ENCODE measurements around a stretch of chr11.

DNA sequence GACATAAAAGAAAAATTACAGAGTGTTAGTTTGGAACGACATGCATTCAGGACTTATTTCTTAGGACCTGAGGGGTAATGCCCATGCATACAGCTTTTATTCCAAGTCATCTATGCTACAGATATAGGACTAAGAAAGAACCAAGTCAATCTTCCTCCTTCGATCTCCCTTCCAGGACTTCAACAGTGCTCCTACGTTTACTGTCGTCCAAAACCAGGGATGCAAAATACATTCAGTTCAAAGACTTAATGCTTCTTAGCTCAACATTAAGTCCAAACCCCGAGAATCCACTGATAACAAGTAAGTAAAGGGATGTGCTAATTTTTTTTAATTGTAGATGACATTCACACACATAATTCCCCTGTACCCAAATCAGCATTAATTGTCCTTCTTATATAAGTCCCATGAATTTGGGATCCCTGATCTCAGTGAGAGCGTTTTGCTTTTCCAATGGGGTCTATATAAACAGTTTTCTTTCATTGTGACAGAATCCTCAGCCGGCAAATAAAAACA lies 126.1 kb downstream of the ETS1 start:
- PRO-cap, 5 experiments = no peak in any of the 5 experiments
- RAMPAGE, long total RNA, 2 experiments = no peak in any of the 2 experiments
- RRBS = no CpG with 5 or more reads among the region's 7 CpGs

DNA sequence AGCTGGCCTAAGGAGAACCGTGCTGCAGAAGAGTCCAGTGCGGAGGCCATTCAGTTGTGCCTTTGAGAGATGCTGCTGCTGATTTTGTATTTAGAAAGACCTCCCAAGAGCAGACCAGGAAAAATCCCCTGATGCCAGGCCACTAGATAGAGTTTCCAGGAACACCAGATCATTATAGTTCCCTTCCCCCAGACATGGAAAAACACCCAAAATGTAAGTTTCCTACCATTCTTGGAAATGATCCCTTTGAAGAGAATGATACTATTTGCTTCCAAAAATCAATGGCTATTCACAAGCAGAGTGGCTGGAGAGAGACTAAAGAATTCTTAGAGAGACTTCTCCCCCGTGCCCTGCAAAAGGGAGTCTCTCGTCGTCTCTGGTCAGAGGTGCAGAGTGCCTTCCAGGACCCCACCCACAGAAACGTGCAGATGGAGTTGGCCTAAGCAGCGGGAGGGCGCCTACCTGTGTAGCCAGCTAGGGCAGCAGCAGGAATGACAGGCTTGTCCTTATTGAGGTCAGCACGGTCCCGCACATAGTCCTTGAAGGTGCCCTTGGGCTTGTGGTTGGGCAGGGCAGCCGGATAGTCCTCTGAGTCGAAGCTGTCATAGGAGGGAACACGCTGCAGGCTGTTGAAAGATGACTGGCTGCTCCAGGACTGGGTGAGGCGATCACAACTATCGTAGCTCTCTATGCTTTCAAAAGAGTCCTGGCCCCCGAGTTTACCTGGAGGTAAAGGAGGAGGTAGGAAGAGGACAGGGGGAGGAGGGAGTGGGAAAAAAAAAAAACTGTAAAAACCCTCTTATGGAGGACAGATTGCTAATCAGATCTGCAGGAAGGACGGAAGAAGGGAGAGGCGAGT lies 107.4 kb downstream of the ETS1 start:
- PRO-cap, 5 experiments = no peak in any of the 5 experiments
- RAMPAGE, long total RNA, 2 experiments = no peak in any of the 2 experiments
- RRBS = no CpG with 5 or more reads among the region's 18 CpGs

GRCh38 chr11:128482417-128483256 lies 104.7 kb downstream of the ETS1 start:
- PRO-cap, 5 experiments = no peak in any of the 5 experiments
- RAMPAGE, long total RNA, 2 experiments = no peak in any of the 2 experiments
- RRBS = no CpG with 5 or more reads among the region's 11 CpGs

DNA sequence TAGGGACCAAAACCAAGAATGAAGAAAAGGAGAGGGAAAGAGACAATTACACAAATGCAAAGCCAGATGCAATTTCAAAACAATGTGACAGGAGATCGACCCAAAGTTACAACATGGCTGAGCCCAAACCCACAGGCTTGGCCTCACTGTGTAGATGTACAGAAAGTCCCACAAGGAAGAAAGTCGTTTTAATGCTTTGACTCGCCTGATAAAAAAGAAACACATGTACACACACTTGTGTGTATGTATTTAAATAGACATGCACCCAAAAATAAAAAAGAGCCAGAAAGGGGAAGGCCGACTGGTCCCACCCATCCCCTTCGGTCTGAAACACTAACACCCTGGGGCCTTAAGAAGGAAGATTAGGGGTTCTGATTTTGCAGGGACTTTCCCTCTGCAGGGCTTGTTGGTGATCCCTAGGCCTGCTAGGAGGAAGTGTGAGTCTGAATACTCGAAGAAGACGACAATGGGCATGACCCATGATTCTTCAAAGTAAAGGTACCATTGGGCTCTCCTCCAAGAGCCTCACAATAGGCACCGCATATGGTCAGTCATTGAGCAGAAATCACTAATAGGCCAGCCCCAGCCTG lies 104.0 kb downstream of the ETS1 start:
- PRO-cap, 5 experiments = no peak in any of the 5 experiments
- RAMPAGE, long total RNA, 2 experiments = no peak in any of the 2 experiments
- RRBS = no CpG with 5 or more reads among the region's 8 CpGs

DNA sequence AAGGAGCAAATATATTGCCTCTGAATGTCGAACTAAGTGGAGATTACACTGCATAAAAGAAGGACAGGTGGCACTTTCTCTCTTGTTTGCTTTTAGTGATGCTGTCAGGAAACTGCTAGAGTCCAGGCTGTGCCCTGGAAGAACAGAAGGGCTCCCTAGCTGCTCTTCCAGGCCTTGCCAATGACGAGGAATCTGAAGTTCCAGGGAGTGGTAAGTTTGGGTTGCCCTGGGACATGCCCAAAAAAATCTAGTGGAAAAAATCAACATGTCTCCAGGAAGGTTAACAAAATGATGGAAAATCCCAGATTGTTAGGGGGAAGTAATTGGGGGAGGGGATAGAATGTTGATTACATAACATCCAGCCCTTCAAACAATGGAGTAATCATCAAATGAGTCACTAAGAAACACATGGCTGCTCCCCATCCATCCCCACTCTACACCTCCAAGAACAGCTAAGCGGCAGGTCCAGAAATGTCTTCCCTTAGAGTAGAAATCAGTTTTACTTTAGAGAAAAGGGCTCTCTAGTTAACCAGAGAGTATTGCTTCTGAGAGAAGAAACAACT lies 95.0 kb downstream of the ETS1 start:
- PRO-cap, 5 experiments = peak in 1 of 5 experiments; most common minus-strand start position 182 of the sequence (in 1)
- RAMPAGE, long total RNA, 2 experiments = no peak in any of the 2 experiments
- RRBS = no CpG with 5 or more reads among the region's 3 CpGs

- PRO-cap, 5 experiments = peak in 5 of 5 experiments; most common plus-strand start chr11:128507276 (in 5)
- RAMPAGE, long total RNA, 2 experiments = no peak in any of the 2 experiments
- RRBS = no CpG with 5 or more reads among the region's 18 CpGs
These were observed 80.1 kb downstream of the ETS1 start for GRCh38 chr11:128506899-128507931.

DNA sequence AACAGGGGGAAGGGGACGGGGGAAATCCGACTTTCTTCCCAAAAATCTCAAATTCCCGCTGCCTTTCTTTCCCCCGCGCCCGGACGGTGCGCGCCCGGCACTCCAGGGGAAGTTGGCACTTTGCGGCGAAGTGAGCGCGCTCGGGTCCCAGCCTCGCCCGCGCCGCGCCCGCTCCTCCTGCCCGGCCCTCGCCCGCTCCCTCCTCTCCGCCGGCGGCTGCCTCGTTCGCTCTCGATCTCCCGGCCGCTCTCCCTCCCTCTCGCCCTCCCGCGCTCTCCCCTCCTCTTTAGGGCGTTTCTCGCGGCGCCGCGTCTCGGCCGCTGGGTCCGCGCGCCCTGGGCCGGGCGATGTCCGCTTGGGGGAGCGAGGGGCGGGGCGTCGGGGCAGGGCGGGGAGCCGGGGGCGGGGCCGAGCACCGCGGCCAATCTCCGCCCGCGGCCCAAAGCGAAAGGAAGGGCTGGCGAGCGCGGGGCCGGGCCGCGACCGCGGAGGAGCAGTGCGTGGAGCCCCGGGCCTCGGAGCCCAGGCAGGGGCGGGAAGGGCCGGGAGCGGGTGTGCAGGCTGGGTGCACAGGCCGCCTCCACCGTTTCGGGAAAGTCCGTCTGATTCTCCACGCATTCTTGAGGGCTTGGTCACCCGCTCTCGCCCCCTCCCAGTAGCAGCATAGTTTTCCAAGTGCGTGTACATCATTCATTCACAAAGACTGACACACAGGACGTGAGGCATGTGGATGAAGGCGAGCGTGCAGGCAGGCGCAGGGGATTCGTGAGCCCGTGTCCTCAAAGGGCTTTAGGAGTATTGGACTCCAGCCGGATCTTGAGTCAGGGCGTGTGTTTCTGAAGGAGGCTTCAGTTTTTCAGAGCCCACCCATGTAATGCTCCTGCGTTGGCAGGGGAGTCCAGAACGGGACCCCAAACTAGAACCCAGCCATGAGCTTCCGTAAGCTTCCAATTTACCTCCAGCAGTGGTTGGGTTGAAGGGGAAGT lies 65.0 kb downstream of the ETS1 start:
- PRO-cap, 5 experiments = peak in 5 of 5 experiments; most common plus-strand start position 525 of the sequence (in 4); most common minus-strand start position 261 of the sequence (in 5)
- RAMPAGE, long total RNA, 2 experiments = no peak in any of the 2 experiments
- RRBS = 2% methylated on average over 42 of the region's 96 CpGs

DNA sequence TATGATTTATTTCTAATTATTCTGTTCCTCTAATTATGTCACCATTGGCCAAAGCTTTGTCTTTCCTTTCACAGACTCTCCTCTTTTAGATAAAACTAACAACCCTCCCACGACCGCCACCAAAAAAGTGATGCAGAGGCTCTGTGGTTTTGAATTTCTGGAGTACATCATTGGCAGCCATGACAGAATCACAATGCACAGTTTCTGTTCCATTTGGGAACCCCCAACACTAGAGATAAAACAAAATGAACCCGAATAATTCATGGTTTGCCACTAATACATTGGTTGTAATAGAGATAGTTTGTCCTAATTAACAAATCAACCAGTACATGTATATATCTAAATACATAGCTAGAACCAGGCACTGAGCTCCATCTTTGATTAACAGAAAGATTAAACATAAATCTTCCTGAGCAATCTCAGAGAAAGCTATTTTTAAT lies 64.3 kb downstream of the ETS1 start:
- PRO-cap, 5 experiments = no peak in any of the 5 experiments
- RAMPAGE, long total RNA, 2 experiments = no peak in any of the 2 experiments
- RRBS = no CpG with 5 or more reads among the region's 3 CpGs

DNA sequence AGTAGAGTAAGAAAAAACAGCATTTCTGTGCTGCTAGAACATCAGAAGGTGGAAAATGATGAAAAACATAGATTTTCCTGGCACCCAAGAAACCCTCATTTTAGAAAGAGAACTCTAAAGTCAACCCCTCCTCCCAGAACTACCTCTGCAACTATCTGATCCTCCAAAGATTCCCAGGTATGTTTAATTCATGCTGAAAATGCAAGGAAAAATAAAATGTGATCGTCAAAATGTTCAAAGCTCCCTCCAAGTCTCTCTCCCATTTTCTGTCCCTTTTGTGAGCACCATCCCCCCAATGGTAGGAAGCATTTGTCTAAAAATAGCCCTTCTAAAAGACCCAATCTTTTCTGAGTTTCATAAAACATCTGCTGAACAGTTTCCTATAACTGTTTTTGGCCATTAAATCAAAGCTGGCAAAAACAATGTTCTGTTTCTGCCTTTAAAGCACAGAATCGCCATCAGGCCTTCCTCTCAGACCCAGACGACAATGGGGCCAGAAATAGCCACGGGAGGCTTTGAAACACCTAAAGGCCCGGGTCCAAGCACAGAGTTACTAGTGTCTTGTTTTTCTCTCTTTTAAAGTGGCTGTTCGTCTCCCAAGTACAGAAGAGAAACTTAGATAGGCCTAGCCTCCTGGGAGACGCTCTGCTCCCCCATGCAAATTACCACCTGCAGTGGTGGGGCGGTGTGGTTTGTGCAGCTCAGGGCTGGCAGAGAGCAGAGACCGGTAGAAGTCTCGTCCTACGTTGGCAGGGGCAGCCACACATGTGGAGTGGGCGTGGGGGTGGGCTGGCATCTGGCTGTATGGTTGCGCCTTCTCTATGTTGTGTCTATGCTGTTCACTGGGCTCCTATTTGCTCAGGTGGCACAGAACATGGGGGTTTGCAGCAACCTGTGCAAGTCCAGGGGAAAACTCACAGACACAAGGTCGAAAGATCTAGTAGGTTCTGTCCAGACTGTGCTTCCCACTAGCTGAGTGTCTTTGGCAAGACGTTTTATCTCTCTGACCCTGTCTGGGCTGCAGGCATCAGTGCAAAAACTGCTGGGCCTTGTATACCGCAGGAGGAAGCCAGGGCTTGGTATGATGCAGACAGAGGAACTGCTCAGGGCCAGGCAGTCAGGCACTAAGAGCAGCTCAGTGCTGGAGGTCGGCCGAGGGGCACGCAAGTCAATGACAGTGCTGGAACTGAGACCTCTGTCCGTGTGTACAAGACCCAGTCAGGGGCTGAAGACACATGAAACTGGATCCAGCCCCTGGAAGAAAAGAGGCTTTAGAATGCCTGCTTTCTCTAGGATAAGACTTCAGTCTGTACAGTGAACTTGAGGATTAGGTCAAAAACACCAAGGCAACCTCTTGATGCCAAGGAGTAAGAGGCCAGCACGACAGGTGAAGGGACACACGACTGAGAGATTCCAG lies 23.6 kb upstream of the ETS1 start:
- PRO-cap, 5 experiments = no peak in any of the 5 experiments
- RAMPAGE, long total RNA, 2 experiments = no peak in any of the 2 experiments
- RRBS = no CpG with 5 or more reads among the region's 22 CpGs

GRCh38 chr11:128692574-128693201 lies 1.2 kb upstream of the FLI1 start:
- PRO-cap, 5 experiments = peak in 2 of 5 experiments; most common plus-strand start chr11:128692915 (in 1)
- RAMPAGE, long total RNA, 2 experiments = no peak in any of the 2 experiments
- RRBS = 6% methylated on average over 22 of the region's 42 CpGs

- PRO-cap, 5 experiments = peak in 4 of 5 experiments; most common plus-strand start chr11:128720736 (in 3); most common minus-strand start chr11:128720634 (in 2)
- RAMPAGE, long total RNA, 2 experiments = no peak in any of the 2 experiments
- RRBS = 45% methylated on average over 9 of the region's 22 CpGs
These were observed 26.6 kb downstream of the FLI1 start for GRCh38 chr11:128720315-128721128.

DNA sequence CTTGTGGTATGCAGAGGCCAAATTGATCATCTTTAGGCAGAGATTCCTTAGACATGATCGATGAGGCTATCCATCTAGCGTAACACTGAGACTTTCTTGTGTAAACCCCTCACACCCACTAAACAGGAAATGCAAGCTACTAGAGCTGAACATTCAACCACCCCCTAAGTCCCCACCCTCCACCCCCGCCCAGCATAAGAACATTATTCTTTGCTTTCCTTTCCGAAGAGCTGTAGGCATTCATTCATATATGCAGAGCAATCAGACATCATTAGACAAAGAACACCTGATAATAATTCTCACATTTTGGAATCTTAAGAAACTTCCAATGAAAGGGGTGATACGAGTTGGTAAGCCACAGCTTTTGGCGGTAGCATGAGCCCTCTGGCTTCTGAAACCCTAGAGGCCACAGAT lies 42.1 kb downstream of the FLI1 start:
- PRO-cap, 5 experiments = peak in 1 of 5 experiments; most common minus-strand start position 120 of the sequence (in 1)
- RAMPAGE, long total RNA, 2 experiments = no peak in any of the 2 experiments
- RRBS = no CpG with 5 or more reads among the region's 6 CpGs

DNA sequence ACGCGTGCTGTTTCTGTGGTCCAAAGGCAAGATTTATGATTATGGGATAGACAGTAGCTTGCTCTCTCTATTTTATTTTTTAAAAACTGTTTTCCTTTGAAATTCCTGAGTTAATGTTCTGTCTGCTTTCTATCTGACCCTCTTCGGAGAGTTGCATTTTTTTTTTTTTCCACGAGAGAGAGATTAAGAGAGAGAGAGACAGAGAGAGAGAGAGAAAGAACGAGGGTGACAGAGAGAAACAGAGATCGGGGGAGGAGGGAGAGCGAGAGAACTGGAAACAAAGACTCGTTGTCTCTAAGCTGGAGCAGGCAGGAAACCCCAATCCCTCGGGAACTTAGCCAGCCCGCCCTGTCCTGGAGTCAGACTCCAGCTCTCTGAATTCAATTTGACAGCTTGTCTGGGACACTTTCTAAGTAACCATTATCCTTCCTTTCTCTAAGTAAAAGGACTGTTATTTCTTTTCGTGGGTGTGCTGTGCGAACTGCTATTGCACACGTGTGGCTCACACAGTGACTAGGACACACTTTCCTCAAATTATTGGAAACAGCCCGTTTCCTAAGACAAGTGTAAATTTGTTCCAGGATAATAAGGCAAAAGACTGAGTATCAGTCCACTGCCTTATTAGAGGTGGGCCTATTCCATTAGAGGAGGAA lies 76.9 kb downstream of the KCNJ1 start:
- PRO-cap, 5 experiments = no peak in any of the 5 experiments
- RAMPAGE, long total RNA, 2 experiments = no peak in any of the 2 experiments
- RRBS = no CpG with 5 or more reads among the region's 14 CpGs

DNA sequence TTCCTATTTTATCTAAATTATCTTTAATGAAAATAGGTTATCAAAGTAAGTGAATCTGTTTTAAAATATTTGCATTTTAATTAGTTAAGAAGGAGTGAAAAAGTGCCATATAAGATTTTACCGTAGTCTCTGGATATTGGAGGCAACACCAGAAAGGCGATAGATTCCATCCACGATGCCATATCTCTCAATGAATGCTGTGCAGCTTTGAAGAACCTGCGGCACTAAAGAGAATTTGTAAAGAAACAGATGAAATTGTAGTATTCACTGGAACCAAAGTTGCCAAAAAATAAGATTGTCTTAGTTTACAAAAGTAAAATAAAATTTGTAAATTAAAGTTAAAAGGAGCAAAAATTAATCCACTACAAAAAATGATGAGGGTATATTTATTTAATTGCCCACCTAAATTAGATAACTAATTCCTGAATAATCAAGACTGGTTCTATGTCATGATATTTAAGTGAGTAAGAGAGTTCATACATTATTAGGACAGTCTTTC lies 45.3 kb upstream of the TP53AIP1 start:
- PRO-cap, 5 experiments = no peak in any of the 5 experiments
- RAMPAGE, long total RNA, 2 experiments = no peak in any of the 2 experiments
- RRBS = no CpG with 5 or more reads among the region's 4 CpGs

DNA sequence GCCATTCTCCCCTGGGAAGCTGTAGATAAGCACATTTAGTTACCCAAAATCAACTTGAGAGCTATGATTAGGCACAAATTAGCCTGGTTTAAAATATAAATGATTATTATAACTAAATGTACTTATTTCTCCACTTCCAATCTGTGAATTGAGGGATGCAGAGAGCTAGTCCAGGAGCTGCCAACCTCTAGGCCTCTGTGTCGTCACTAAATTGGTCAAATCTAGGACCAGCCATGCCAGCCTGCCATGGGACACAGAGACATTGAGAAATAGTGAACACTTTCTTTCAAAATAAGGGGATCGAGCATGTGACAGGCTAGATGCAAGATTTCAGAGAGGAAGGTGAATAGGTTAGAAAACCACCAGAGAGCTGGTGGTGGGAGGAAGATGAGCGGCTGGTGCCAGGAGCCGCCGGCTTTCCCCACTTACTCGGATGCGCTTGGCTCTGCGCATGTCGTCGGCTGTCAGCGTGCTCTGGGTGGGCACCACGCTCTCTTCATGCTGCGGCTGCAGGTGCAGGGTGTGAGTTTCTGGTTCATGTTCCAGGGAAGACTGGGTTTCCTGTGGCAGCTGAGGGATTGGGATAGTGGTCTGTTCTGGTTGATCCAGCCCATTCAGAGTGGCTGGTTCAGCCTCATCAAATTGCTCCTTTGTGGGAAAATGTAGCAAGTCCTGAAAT lies 35.3 kb upstream of the NFRKB start:
- PRO-cap, 5 experiments = no peak in any of the 5 experiments
- RAMPAGE, long total RNA, 2 experiments = no peak in any of the 2 experiments
- RRBS = no CpG with 5 or more reads among the region's 13 CpGs

DNA sequence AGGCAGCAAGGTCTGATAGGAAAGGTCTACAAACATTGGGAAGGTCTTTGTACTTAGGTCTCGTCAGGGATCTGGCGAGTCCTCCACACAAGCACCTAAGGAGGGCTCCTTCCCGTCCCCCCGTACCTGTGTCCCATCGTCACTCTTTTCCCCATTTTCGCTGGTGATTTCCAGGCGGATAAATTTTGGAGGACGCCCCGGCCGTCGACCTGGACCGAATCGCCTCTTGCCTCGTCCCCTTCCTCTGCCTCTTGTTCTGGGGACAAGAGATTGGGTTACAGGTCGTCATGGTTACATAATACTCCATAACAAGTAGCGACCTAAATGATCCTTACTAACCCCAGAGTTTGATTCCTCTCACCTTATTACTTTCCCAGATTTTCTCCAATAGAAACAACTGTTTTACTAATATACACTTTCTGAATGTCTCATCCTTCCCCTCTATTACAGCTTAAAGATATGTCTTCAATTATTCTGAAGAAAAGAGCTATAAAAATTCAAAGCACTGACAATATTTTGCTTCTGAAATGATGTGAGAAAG lies 36.7 kb upstream of the NFRKB start:
- PRO-cap, 5 experiments = no peak in any of the 5 experiments
- RAMPAGE, long total RNA, 2 experiments = no peak in any of the 2 experiments
- RRBS = no CpG with 5 or more reads among the region's 16 CpGs

DNA sequence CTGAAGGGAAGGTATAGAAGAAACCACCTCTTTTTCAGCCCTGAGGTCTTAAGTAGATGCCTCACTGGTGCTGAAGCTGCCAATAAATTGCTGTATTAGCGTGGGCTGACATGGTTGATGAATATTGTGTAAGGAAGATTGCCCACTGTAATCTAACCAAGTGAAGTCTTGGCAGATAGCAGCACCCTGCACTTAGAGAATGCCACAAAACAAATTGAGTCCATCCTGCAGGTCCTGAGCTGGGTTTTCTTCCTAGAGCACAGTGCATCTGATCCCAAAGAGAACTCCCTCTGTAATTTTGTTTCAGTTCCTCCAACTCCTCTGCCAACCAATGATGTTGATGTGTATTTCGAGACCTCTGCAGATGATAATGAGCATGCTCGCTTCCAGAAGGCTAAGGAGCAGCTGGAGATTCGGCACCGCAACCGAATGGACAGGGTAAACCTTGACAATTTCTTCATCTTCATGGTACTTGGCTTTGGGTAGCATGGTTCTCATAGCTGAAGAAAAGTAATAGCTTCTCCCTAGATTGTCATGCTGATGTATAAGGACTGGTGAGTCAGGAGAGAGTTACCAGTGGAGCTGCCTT lies 33.1 kb upstream of the ST14 start:
- PRO-cap, 5 experiments = no peak in any of the 5 experiments
- RAMPAGE, long total RNA, 2 experiments = no peak in any of the 2 experiments
- RRBS = no CpG with 5 or more reads among the region's 6 CpGs

GRCh38 chr11:130144013-130145232 lies 15.2 kb upstream of the ST14 start:
- PRO-cap, 5 experiments = peak in 5 of 5 experiments; most common plus-strand start chr11:130144386 (in 5); most common minus-strand start chr11:130144171 (in 4)
- RAMPAGE, long total RNA, 2 experiments = no peak in any of the 2 experiments
- RRBS = no CpG with 5 or more reads among the region's 25 CpGs

DNA sequence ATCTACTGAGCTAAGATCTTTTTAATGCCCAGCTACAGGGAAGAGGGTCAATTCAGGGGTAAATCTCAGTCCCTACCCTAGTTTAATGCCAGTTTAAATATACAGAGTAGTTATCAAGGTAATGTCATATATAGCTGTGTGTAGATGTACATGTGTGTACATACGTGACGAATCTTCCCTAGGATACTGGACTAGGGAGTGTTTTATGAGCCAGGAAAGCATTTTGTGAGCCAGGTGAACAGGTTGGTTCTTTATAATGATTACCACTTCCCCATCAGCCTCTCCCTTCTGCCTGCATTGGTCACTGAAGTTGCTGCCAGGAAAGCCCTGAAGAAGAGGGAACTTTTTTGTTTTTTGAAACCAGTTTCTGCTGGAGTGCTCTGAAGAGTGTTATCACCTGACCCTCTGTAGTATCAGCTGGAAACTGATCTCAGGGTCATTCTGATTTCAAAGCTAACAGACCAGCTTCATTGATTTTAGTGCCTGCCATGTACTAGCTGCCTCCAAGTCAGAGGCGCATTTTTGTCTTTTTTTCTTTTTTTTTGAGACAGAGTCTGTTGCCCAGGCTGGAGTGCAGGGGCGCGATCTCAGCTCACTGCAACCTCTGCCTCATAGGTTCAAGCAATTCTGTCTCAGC lies 14.2 kb upstream of the ST14 start:
- PRO-cap, 5 experiments = peak in 1 of 5 experiments; most common plus-strand start position 479 of the sequence (in 1); most common minus-strand start position 225 of the sequence (in 1)
- RAMPAGE, long total RNA, 2 experiments = no peak in any of the 2 experiments
- RRBS = no CpG with 5 or more reads among the region's 5 CpGs

- PRO-cap, 5 experiments = no peak in any of the 5 experiments
- RAMPAGE, long total RNA, 2 experiments = no peak in any of the 2 experiments
- RRBS = no CpG with 5 or more reads among the region's 5 CpGs
These were observed 69.8 kb downstream of the ST14 start for GRCh38 chr11:130229153-130230042.

Data from liver (tissue), 9 donors.